ENCODE measurements around a stretch of chr10.

DNA sequence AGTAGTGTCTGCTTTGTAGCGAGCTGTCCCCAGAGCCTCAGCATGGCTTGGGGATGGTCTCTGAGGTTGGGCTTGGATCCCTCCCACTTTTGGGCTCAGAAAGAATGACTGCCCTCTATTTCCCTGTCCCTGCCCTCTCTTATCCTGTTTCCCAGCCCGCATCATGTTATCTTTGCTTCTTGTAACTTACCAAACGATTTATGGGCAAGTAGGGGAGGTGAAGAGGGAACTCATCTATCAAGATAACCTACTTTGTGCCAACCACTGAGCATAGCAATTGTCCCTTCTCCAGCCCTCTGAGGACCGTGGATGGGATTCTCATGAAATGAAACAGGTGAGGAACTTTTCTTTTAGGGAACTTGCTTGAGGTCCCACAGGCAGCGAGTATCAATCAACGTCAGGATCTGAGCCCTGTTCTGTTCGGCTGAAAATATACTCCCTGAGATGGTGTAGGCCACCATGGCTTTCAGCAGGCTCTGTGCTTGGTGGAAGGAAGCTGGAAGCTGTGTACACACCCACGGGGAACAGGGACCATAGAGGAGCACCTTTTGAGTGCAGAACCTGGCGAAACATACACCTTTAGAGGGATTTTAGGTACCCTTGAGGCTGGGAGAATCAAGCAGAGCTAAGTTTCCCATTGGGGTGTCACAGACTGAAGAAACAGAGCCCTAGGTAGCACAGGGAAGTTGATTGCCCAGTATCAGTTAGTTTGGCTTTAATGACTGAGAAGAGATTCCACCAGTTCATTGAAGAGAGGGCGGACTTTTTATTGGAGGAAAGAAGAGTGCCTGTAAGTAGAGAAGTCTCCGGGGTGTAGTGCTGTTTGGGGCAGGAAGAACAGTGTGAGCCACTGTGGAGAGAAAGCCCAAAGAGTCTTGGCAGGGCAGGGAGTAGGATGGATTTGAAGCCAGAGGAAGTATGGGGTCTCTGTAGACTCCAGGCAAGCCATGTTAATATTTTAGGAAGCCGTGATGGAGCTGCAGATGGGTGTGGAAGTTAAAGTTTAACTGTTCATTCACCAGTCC is 53.6 kb downstream of the TCF7L2 start:
- PRO-cap = no peak
- RAMPAGE, long total RNA, 4 experiments = no peak in any of the 4 experiments

DNA sequence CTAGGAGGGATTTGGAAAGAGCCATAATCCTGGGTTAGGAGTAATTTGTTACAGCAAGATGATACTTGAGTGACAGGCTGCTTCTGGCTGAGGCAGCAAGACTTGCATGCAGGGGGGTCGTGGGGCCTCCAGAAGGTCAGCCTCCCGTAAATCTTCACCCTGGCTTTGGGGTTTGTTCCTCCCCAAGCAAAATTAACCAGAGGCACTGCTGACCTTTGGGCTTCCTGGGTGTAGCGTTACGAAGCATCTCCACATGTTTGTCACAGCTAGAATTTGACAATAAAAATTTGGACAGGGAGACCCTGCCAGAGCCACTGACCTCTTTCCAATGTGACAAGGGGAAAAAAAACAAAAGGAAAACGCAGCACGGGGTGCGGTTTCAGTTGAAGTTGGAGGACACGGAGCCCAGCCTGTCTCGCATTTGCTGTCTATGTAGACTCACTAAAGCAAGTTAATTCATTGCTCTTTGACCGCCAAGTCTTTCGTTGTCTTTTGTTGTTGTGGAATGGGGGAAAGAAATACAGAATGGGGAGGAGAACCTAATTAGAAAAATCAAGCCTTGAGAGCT is 78.2 kb downstream of the TCF7L2 start:
- PRO-cap = no peak
- RAMPAGE, long total RNA, 4 experiments = no peak in any of the 4 experiments

GRCh38 chr10:113151510-113152143 is 201.6 kb downstream of the TCF7L2 start:
- PRO-cap = no peak
- RAMPAGE, long total RNA, 4 experiments = no peak in any of the 4 experiments

GRCh38 chr10:113152201-113152899 is 202.3 kb downstream of the TCF7L2 start:
- PRO-cap = no peak
- RAMPAGE, long total RNA, 4 experiments = no peak in any of the 4 experiments

GRCh38 chr10:113463811-113464215 is 89.0 kb upstream of the HABP2 start:
- PRO-cap = no peak
- RAMPAGE, long total RNA, 4 experiments = no peak in any of the 4 experiments

- PRO-cap = no peak
- RAMPAGE, long total RNA, 4 experiments = no peak in any of the 4 experiments
Observed at GRCh38 chr10:113618280-113619003, 45.4 kb downstream of the NRAP start.

- PRO-cap = no peak
- RAMPAGE, long total RNA, 4 experiments = no peak in any of the 4 experiments
Observed at GRCh38 chr10:113621832-113622320, 42.0 kb downstream of the NRAP start.

GRCh38 chr10:113652884-113653083 is 11.1 kb downstream of the NRAP start:
- PRO-cap = no peak
- RAMPAGE, long total RNA, 4 experiments = no peak in any of the 4 experiments

DNA sequence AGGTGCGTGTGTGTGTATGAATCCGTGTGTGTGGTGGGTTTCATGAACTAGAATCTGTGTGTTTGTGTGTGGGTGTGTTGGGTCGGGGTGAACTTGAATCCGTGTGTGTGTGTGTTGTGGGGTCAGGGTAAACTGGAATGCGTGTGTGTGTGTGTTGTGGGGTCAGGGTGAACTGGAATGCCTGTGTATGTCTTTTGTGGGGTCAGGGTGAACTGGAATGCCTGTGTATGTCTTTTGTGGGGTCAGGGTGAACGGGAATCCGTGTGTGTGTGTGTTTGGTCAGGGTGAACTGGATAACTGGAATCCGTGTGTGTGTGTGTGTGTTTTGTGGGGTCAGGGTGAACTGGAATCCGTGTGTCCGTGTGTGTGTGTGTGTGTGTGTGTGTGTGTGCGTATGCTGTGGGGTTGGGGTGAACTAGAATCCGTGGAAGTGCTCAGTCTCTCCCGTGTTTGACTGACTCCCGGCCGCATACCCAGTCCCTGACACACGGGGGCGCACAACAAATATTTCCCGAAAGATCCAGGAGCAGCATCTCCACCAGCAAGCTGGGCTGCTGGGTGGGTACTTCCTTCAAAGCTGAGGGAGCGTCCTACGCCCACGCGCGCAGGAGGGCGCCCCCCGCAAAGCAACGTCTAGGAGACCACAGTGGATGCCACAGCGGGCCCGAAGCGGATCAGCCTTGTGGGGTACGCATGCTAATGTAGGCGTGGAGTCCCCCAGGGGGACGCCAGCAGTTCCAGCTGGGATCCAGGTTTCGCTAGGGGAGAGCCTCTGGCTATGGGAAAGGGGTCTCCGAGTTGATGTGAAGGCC is 843 bp upstream of the CASP7 start:
- PRO-cap = no peak
- RAMPAGE, long total RNA, 4 experiments = start-site peak on the plus strand in 4 of 4 experiments, centred at positions 525 to 608 of the sequence, 24 to 42 reads per replicate

GRCh38 chr10:113855448-113855742 is 934 bp downstream of the NHLRC2 start:
- PRO-cap = no peak
- RAMPAGE, long total RNA, 4 experiments = no peak in any of the 4 experiments

GRCh38 chr10:113960099-113961278 is 83.2 kb upstream of the ADRB1 start:
- PRO-cap = no peak
- RAMPAGE, long total RNA, 4 experiments = no peak in any of the 4 experiments

DNA sequence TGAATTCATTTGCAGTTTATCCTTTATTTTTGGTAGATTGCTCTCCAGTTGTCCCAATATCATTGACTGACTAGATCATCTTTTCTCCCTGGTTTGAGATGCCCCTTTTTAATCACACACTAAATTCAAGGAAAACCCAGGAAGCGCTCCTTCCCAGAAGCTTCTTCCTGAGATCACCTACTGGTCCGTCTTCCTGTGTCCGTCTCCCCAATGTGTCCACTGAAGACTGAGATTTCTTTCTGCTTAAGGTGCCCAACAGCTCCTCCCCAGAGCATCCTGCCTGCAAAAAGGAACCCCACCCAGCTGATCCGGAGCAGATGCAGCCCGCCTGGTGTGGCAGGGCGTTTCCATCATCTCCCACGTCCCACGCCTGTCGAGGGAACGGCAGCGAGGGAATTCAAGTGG is 20.6 kb downstream of the VWA2 start:
- PRO-cap = no peak
- RAMPAGE, long total RNA, 4 experiments = no peak in any of the 4 experiments

GRCh38 chr10:114260869-114261418 is 21.9 kb downstream of the VWA2 start:
- PRO-cap = no peak
- RAMPAGE, long total RNA, 4 experiments = no peak in any of the 4 experiments

GRCh38 chr10:114320458-114321354 is 81.7 kb downstream of the VWA2 start:
- PRO-cap = no peak
- RAMPAGE, long total RNA, 4 experiments = no peak in any of the 4 experiments

DNA sequence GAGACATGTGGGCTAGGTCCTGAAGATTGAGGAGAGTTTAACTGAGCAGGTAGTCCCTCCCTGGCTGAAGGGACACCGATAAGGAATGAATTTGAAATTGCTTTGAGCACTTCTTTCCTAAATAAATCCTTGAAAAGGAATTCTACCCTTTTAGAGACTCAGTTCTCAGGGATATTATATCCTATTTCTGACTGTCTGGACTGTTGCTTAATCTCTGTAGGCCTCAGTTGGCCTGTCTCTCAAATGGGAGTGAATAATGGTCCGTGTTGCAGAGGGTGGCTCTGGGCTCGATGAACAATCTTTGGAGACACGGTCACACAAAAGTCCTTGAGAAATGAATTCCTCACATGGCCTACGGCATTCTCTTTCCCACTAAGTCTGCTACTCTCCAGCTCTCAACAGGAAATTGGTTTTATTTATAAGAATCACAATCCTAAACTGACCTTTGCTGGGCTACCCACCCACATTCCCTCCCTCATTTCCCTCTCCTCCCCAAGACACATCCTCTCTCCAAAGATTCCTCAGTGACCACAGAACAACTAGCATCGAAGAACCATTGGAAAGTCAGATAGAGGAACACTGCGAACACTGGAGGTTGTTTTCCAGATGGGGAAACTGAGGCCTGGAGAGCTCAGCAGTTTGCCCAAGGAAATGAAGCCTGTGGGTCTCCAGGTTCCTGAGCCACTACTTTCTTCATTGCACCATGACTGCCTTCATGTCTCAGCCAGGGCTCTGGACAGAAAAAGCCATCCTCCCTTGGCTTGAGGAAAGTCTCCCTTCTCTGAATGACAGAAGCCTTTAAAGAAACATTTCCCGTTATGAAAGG is 4.7 kb downstream of the AFAP1L2 start:
- PRO-cap = no peak
- RAMPAGE, long total RNA, 4 experiments = no peak in any of the 4 experiments

DNA sequence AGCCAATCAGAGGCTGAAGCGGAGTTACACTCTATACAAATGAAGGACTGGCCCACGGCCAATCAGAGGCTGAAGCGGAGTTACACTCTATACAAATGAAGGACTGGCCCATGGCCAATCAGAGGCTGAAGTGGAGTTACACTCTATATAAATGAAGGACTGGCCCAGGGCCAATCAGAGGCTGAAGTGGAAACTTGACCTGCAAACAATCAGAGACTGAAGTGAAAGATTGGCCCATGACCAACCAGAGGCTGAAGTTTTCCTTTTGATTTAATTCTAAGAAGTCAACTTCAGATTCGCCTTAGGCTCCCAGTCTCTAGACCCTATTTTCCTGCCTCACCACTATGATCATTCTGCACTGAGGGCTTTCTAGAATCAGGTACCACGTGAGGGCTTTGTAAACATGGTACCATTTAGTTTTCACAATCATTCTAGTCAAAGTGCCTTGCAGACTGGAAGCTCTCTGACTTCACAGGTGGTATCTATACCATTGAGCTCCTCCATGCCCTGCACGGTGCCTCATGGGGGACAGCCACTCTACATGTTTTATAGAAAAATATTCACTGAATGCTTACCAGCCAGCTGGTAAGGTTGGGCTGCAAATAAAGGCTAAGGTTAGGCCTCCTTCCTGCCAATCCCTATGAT is 106.6 kb downstream of the ABLIM1 start:
- PRO-cap = no peak
- RAMPAGE, long total RNA, 4 experiments = no peak in any of the 4 experiments

DNA sequence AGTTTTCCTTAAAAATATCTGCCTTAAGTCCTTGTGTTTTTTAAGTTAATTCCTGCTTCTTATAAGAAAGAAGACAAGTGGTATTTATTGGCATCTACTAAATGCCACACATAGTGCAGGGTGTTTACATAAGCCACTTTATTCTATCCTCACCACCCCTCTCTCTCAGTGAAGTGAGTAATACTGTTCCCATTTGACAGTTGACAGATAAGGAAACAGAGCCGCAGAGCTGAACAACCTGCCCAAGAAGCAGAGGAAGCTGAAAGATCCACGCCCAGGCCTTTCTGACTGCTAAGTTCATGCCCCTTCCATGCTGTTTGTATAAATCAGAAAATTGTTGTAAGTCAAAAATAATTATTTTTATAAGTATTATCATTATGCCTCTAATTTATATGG is 54.1 kb downstream of the ABLIM1 start:
- PRO-cap = no peak
- RAMPAGE, long total RNA, 4 experiments = no peak in any of the 4 experiments

DNA sequence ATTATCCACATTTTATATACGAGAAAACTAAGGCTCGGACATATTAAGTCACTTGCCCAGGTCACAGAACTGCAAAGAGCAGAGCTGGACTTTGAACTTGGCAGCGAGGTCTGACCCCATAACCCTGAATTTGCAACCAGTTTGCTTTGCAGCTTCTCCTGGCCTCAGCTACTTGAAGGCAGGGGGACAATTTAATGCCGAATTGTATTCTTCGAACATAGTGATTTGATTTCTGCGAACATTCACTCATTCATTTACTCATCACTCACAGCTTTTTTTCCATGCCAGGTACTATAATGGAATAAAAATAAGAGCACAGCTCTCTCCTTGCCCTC is 7.2 kb downstream of the ABLIM1 start:
- PRO-cap = no peak
- RAMPAGE, long total RNA, 4 experiments = no peak in any of the 4 experiments

- PRO-cap = no peak
- RAMPAGE, long total RNA, 4 experiments = no peak in any of the 4 experiments
Observed at GRCh38 chr10:114903169-114903557, 34.8 kb upstream of the TRUB1 start.

DNA sequence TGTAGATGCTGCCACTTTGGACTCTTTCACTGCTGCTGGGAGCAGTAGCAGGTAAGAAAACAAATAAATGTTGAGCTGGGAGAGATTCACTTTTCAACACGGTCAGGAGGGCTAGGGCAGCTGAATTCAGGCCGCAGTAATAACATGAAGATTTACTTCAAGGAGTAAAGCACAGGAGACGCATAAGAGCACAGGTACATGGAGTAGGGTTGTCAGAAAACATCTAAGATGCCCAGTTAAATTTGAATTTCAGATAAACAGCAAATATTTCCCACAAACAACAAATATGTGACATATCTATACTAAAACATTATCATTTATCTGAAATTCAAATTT is 325 bp downstream of the PNLIP start:
- PRO-cap = no peak
- RAMPAGE, long total RNA, 4 experiments = no peak in any of the 4 experiments

Measured in omental fat pad (tissue), 4 donors.